Bile duct (tissue), 1 donor: ENCODE results near the genes PFDN5, SP1, PCBP2, ATF7 and ATP5MC2.

DNA sequence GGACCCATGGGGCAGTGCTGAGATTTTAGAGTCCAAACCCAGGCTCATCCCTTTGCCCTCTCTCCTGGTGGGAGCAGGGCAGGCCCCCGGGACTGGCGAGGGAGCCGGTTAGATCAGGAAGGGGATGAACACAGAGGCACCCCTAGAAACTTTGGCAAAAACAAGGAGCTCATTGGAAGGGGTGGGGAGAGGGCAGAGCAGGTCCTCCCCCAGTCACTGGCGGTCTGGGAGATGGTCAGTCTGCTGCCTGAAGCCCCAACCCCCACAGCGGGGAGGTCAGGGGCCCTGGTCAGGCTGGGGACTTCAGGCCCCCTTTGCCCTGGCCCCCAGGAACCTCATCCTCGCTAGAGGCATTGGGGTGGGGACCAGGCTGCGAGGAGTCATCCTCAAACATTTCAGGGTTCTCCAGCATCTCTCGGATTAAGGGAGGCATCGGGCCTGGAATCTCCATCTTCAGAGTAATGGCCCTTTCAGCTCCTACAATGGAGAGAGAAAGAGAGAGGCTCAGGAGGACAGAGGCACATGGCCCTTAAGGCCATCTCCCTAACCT is 4.4 kb upstream of the ITGB7 start:
- PRO-cap: no peak

DNA sequence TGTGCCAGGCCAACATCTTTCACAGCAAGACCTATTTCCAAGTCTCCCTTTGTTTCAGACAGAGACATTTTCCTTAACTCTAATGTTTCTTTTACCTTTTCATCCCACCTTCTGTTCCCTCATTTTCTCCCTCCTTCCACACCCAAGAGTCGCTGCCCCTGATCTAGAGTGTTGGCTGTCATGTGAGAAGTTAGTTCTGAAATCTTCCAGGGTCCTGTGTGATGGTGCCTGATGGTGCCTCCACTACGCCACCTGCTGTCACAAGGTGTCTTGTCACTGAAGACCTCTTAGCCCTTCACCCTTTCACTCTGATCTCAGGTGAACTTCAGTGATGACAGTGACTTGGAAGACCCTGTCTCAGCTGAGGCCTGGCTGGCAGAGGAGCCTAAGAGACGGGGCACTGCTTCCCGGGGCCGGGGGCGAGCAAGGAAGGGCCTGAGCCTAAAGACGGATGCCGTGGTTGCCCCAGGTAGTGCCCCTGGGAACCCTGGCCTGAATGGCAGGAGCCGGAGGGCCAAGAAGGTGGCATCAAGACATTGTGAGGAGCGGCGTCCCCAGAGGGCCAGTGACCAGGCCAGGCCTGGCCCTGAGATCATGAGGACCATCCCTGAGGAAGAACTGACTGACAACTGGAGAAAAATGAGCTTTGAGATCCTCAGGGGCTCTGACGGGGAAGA is 7.5 kb upstream of the PFDN5 start:
- PRO-cap: no peak

DNA sequence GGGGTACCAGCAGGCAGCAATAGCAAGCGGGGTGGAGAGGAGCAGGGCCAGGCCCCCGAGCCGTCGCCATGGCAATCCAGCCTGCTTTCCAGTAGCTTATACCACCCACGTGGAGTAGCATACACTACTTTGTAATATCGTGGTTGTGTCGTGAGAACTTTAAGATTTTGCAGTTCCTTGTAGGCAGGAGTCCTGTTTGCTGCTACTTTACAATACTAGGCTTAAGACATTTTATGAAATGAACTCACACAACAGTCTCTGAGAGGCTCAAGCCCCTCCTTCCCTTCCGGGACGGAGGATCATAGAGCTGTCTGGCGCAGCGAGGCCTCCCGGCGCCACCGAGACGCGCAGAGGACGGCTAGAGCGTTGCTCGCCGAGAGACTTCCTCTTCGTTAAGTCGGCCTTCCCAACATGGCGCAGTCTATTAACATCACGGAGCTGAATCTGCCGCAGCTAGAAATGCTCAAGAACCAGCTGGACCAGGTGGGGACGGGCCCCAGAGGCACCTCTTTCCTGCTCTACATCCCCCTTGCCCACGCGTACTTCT is at the start of gene PFDN5:
TSS of gene PFDN5 (plus strand) at position 386 of the 547 bp plus-strand sequence.
- PRO-cap: bidirectional peak, plus-strand start at position 341 of the sequence, minus-strand start at position 281 of the sequence

DNA sequence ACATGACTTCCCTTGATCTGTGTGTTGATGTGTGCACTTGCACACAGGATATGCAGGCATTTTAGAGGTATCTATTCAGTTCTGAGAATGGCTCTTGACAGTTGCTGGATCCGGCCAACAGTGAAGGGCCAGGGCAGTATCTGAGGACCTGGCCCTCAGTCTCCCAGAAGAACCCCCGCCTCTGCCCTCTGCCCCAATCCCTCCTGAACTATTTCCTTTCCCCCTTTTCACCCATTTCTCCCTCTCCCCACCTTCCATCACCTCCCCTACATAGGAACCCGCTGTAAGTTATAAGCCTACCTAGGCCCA is 8.0 kb upstream of the SP7 start:
- PRO-cap: no peak

- PRO-cap: unidirectional peak, plus-strand start at chr12:53380190
These were observed at the start of gene SP1 for GRCh38 chr12:53379800-53380518. TSS of gene SP1 (plus strand) at chr12:53380176.

GRCh38 chr12:53451568-53451869 is 383 bp upstream of the PCBP2 start:
- PRO-cap: bidirectional peak, plus-strand start at chr12:53452105, minus-strand start at chr12:53451834

- PRO-cap: bidirectional peak, plus-strand start at chr12:53452105, minus-strand start at chr12:53451834
These were observed at the start of gene PCBP2 for GRCh38 chr12:53451870-53452170. TSS of gene PCBP2 (plus strand) at chr12:53452102.

DNA sequence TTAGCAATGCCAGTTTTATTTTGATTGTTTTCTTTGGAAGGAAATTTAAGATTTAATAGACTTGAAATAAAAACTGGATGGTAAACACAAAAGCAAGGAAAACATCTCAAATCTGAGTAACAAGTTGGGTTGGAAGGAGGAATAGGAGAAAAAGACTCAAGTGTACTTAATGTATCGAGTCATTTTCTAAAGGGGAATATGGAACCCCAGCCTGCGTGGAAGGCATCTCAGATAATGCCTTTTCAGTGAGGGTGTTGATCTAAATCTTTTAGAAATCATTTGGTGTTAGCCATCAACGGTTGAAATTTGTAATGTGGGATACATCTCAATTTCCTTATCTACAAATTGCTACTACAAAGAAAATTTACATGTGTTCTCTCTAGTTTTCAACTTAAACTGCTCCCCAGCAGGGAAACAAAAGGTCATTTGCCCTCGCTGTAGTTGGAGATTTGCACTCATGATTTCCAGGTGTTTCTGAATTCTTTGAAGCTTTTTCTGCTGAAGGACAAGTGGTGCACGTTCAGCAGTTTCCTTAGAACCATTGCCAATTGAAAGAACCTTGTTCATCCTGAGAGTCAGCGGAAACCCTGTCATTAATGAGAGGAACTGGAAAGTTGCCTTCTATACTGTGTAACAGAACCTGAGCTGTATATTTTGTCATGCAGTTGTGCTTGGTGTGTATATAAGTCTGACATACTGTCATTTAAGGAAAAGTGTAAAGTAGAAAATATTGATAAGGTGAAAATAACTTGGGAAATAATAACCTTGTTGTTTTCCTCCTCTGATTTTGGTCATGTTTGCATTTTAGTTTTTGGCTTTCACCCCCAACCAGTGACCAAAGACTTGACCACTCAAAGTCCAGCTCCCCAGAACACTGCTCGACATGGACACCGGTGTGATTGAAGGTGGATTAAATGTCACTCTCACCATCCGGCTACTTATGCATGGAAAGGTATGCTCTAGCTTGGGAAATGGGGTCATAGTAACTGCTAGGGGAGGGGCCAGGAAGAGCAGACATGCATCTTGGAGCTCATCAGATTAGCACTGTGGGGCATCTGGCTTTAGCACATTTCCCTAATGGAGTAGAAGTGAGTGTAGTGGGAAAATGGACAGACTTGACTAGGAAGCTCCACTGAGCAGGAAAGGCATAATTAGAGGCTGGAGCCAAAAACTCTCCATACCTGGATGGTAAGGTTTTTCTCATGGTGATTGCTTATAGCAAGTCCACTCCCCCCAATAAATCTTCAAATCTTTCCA is 2.4 kb downstream of the PCBP2 start:
- PRO-cap: no peak

- PRO-cap: no peak
These were observed 19.1 kb downstream of the PCBP2 start for GRCh38 chr12:53471091-53471412.

GRCh38 chr12:53475021-53476057 is 23.4 kb downstream of the PCBP2 start:
- PRO-cap: no peak

- PRO-cap: no peak
These were observed 1.3 kb downstream of the TARBP2 start for GRCh38 chr12:53502273-53502948.

DNA sequence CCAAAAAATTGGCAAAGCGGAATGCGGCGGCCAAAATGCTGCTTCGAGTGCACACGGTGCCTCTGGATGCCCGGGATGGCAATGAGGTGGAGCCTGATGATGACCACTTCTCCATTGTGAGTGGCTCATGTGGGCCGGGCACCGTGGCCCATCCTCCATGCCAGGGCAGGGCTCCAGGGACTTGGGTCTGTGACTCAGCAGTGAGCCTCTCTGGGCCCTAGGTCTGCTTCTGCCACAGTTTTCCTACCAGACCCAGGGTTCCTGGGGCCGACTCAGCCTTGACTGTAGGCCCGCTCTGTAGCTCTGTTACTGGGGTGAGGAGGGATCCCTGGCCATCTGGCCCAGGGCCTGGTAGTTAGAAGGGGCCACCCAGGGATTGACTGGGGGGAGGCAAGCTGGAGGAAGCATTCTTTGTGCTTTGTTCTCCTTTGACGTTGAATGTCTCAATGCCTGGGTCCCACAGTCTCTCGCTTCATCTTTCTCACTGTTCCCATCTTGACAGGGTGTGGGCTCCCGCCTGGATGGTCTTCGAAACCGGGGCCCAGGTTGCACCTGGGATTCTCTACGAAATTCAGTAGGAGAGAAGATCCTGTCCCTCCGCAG is 2.0 kb downstream of the NPFF start:
- PRO-cap: no peak

GRCh38 chr12:53591480-53591948 is 34.7 kb downstream of the ATF7 start:
- PRO-cap: no peak

DNA sequence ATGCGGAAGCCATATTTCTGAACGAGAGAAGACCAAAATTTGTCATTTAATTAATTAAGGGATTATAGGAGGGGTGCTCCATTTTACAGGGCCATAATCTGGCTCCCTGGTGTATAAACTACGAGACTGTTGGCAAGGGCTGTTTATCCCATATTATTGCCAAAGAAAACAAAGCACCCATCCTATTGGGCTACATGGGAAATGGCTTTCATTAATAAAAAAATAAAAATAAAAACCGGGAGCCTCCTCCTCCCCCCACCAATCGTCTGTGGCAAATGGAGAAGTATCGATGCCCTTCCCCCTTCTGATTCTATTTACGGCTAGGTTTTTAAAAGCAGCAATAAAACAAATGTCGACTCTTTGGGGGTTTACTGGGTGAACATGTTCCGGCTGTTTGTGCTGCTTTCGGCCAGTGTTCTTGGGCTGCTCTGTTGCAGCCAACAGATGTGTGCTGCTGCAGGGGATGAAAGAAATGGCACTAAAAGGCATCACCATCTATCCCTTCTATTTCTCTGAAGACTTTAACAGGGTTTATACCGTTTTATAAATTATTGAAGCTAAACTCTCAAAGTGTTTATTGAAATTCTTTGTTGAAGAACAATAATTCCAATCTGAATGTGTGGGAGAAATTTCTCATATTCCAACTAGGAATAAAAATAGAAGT is 24.7 kb downstream of the ATF7 start:
- PRO-cap: no peak

DNA sequence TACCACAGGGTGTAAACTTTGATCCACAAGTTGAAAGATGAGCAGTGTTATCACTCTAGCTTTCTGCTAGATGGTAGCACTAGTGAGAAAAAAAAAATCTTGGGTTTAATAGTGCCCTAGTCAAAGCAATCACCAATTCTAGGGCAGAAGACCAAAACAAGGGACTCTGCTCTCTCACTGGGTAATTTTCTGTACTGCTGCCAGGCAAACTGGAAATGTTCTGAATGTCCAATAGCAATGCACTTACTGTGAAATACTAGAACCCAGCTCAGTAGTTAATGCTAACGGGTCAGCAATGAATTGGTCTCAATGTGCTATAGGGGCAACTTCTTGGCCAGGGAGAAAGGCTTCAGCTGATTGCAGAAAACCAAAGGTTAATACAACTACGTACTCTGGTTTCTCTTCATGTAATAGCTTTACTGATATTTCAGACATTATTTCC is 2.2 kb downstream of the ATF7 start:
- PRO-cap: bidirectional peak, plus-strand start at position 259 of the sequence, minus-strand start at position 193 of the sequence

DNA sequence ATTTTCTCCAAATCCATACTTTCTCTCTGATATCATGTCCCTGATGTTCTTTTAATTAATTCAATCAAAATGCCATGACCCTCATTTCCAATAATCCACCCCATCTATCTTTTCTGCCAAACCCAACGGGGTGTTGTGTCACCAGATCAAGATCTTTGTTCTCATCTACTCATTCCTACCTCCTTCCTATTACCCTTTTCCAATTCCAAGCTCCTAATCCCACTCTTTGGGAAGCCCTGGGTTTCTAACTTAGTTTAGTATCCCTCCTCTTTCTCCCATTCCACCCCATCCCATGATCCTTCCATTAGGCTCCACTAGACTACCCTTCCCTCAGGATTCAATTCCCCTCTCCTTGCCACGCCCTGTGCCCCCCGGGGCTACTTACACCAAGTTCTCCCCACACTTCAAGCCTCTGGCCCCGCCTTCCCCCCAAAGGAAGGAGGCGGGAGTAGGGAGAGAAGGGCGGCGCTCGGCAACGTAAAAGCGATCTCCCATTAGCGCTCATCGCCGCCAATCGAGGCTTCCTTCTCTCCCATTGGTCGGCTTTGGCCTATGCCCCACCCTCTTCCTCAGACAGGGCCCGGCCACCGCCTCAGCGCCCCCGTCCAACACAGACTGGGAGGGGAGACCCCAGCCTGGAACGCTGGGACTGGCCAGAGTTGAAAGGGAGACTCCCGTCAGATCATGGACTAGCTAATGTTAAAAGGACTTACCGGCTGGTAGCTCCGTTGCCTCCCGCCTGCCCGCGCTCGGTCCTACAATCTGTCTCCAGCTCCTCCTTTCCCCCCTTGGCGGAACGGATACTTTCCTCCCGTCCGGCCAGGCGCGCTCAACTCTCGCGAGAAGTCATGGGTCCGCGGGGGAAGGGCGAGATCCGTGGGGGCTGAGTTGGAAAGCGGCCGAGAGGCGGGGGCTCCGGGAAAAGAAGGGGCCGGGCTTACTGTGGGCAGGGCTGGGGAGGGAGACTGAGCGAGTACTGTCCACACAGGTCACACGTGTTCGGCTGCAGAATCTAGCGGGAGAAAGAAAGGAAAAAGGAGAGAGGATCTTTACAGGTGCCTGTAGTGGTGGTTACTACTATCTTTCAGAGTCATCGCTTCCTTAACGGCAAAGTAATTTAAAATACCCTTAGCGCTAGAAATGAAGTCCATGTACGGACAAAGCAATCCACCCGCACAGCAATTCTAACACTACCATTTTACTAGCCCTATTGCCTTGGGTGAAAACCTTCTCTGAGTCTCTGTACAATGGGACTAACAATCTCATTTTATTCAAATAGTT is at the start of gene ATF7:
TSS of gene ATF7 (minus strand) at position 817 of the 1,281 bp plus-strand sequence.
- PRO-cap: bidirectional peak, plus-strand start at position 604 of the sequence, minus-strand start at position 425 of the sequence; bidirectional peak, plus-strand start at position 870 of the sequence, minus-strand start at position 790 of the sequence

DNA sequence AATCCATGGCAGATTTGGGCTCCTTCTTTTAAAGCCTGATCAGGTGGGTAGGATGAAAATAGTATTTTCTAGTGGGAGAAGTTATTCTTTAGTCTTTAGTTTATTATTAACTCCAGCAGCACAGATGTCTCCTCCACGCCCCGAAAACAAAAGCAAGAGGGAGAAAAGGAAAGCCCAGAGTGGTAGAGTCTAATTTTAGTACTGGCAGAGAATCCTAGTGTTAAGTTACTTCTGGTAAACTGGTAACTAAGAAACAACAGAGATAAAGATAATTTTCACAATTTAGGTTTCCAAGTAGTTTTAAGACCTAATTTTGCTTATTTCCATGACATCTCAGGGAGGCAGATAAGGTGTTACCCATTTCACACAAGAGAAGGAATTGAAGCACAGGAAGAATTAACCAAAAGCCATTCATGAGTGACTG is 16.3 kb downstream of the ATP5MC2 start:
- PRO-cap: no peak

DNA sequence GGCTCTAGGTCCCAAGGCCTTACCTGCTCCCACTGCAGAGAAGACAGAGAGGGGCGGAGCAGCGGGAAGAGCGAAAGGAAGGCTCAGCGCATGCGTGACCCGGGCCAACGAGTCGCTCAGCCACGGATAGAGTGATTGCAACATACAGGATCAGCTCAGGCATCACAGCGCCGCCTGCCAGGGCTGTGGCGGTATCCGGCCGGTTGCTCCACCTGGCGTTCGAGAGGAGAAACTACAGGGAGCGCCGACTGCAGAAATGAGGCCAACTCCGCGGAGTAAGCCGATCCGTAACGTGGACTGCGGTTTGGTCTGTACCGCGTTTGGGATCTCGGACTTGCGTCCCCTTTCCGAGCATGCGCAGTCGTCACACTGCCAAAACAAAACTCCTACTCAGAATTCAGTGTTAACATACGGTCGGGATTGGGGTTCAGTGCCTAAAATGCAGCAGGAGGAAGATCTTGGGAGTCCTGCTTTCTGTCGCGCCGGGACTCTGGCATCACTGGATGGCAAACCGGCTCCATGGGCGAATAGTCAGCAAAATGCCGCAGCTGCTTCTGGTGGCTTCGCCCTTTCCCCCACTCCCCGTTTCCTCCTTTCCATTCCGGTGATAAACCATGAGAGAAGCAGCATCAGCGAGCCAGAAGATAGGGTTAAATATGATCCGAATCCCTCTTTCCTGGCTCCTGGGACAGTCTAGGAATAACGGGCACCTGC is at the start of gene ATP5MC2:
TSS of gene ATP5MC2 (minus strand) at position 54 of the 714 bp plus-strand sequence.
- PRO-cap: bidirectional peak, plus-strand start at position 406 of the sequence, minus-strand start at position 34 of the sequence

DNA sequence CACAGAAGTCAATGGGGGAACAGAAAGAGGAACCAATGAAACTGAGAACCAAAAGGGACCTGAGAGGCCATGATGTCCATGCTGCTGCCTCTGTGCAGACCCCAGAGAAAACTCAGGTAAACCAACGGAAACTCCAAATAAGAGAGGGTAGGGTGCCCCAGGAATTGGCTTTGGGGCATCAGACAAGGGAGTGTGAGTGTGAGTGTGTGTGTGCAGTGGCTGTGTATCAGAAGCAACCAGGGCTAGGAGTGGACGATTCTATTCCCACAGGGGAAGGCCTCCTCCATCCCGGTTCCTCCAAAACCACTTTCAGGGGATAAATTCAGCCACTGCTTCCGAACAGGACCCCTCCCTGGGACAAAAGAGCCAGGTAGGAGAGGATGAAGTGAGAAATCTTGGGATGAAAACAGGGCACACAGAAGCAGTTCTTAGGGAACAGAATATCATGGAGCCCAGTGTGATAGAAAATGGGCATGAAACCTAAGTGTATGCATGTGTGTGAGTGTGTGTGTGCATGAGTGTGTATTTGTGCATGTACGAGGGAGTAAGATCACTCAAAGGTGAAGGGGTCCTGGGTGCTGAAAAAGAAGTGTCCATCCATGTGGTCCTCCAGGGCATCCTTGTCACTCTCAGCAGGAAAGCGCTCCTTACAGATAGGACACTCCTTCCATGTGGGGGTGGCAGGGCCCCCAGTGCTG is 15.7 kb downstream of the CALCOCO1 start:
- PRO-cap: no peak

DNA sequence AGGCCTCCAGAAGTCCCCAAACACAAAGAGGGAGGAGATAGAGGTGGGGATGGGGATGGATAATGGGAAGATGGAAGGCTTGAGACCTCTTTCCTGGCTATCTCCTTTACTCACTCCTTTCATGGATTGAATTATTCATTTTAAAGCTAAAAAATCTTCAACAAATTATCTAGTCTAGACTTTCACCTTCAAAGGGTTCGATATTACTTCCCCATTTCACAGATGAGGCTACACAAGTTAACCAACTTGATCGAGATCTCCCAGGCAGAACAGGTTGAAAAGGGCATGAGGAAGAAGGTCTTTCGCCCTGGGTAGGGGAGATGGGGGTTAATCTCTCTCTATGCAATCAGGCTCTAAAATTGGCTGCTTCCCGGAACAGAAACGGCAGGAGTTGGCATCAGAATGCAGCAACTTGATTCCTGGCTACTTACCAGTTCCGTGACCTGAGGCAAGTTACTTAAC is 26.8 kb upstream of the CALCOCO1 start:
- PRO-cap: no peak